SUDHL5 (cell line): Measurements from ENCODE around the genes BRAP and TRAFD1.

- PRO-cap: bidirectional peak, plus-strand start at chr12:111686076, minus-strand start at chr12:111685935
Measured at GRCh38 chr12:111685383-111686194, at the start of gene BRAP. Gene BRAP (minus strand): TSS chr12:111685956.

- PRO-cap: no peak
Measured at GRCh38 chr12:111715280-111715620, 29.4 kb downstream of the ACAD10 start.

- PRO-cap: bidirectional peak, plus-strand start at chr12:111761459, minus-strand start at chr12:111761256
Measured at GRCh38 chr12:111761108-111761665, 5.5 kb upstream of the ALDH2 start.

DNA sequence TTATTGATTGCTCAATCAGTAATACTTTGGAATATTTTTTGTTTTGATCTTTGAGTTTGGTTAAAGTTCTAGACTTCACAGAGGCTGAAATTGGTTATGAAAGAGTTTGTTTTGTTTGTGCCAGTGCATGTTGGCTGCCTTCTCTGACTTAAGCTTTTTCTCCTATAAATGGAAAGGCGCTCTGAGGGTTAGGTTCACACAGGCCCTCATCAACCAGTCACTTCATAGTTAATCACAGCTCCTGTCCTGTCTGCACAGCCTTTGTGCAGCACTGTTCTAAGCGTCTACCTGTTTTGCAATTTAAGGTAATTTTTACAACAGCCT, 973 bp downstream of the ALDH2 start:
- PRO-cap: no peak

GRCh38 chr12:111840637-111841782, 1.0 kb upstream of the MAPKAPK5 start:
- PRO-cap: no peak

DNA sequence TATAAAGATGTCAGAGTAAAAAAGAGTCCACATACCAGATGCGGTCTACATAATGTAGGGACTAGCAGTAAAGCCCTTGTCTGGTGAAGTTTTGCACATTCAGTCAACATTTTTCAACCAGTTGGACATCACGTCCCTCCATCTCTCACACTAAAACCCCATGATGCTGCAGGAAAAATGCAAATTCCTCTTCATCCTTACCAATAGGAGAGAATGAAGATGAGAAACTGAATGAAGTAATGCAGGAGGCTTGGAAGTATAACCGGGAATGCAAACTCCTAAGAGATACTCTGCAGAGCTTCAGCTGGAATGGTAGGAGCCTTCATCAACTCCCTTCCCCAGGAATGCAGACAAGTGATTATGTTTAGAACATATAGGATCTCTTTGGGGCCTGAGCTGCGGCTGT, 47.8 kb downstream of the MAPKAPK5 start:
- PRO-cap: no peak

DNA sequence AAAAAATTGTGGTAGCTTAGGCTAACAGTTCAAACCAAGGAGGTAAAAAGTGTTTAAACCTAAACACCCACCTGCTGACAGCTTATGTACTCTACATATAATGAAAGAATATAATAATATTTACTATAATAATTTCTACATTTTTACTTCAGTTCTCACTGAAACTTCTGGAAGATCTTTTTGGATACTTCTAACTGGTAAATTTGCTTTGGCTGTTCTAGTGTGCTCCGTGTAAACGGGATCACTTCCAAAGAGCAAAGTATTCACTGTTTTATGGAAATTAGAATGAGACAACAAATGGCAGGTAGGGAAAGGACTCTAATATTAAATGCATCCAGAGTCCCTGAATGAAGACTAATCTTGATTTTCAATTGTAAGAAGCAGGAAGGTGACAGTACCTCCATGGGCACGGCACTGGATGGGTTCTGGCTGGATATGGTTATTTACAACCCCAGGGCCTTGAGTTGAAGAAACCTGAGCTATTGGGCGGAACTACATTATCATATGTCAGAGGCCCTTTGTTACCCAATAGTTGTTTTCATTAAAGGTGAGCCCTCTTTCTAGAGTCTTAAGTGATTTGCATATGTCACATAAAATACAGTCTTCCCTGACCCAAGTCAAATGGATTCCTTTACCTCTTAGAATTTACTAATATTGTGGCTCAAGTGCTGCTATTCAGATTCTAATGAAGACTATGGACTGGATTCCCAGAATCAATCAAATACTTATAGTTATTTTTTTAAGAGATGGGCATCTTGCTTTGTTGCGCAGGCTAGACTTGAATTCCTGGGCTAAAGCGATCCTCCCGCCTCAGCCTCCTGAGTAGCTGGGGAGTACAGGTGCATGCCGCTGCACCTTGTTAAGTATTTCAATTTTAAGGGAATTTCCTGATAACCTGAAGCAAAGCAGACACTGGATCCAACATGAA, 10.7 kb downstream of the ERP29 start:
- PRO-cap: no peak

DNA sequence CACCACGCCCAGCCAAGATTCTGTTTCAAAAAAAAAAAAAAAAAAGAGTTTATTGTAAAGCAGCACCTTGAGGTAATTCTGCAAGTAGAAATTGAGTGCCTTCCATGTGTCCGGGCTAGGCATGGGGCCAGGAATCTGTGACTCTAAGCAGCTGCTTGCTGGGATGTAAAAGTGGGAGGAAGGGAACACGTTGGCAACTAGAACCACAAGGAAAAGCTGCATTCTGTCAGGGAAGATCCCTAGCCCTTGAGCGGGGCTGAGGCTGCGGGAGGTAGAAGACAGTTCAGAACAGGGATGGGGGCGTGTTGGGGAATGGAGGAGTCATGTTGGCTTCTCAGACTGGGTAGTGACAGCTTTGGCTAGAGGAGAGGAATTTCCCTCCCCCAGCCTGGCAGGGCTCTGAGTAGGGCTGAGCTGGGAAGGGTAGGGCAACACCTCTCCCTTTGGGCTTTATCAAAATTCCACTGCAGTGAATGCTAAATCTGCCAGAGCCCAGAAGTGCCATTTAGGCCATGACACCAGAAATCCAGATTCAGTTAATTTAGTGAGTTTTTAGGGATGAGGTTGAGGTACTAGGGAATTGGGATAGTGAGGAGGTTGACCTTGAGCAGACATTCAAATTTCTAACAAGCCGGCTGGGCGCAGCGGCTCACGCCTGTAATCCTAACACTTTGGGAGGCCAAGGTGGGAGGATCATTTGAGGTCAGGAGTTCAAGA, 3.4 kb upstream of the TRAFD1 start:
- PRO-cap: no peak

GRCh38 chr12:112125017-112126315, at the start of gene TRAFD1:
Gene TRAFD1 (plus strand): TSS chr12:112125560.
- PRO-cap: bidirectional peak, plus-strand start at chr12:112125560, minus-strand start at chr12:112125093

- PRO-cap: no peak
Measured at GRCh38 chr12:112249891-112250548, 124.7 kb downstream of the TRAFD1 start.

GRCh38 chr12:112420669-112421276, 2.0 kb downstream of the PTPN11 start:
- PRO-cap: no peak

GRCh38 chr12:112972207-112972838, 6.0 kb upstream of the OAS2 start:
- PRO-cap: no peak

GRCh38 chr12:113114405-113114715, 21.2 kb downstream of the RASAL1 start:
- PRO-cap: no peak

- PRO-cap: no peak
Measured at GRCh38 chr12:113158106-113158632, 8.6 kb downstream of the CFAP73 start.

DNA sequence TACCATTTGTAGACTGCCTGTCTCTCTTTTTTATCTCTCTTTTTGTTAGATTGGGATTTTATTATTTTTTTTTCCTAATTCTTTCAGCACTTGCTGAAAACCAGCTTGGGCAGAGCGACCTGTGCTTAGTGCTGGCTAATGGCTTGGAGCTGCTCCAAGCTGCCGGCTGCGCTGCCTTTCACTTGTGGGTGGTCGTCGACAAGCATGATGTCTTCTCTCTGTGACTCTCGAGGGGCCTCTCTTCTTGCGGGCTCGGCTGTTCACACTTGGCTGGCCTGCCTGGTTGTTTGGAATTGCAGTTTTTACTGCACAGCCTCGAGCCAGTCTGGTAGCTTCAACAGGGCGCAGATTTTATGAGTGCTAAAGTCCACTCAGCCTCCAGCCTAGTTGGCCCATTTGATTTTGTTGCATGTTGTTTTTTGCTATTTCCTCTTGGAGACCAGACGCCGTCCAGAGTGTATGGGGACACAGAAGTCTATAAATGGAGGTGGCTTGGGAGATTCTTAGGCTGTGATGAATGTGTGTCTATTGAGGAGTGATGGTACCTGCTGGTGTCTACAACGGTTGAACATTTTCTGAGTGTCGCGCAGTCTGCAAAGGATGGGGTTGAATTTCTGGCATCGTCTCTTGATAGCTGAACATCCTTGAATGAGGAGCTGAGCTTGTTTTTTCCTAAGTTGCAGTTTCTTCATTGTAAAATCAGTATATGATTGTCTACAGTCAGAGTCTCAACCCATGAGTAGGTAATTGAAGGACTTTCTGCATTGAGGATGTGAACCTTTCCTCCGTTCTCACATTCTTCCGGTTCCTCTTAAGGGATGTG, 18.7 kb downstream of the TPCN1 start:
- PRO-cap: no peak

DNA sequence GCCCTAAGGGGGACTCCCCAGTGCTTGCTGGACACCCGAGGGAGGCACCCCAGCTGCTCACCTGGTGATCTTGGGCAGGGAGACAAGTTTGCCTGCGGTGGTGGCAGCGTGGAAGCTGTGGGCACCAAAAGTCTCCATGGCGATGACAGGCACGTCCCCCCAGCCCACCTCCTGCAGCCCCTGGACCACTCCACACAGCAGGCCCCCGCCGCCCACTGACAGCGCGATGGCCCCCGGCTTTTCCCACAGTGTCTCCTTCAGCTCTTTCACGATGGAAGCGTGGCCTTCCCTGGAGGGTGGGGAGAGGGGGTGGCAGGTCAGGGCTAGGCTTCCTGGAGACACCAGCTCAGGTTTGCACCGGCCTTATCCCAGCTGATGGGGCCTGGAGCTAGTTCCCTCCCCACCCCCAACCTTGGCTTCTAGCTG, 6.6 kb downstream of the SDS start:
- PRO-cap: no peak

DNA sequence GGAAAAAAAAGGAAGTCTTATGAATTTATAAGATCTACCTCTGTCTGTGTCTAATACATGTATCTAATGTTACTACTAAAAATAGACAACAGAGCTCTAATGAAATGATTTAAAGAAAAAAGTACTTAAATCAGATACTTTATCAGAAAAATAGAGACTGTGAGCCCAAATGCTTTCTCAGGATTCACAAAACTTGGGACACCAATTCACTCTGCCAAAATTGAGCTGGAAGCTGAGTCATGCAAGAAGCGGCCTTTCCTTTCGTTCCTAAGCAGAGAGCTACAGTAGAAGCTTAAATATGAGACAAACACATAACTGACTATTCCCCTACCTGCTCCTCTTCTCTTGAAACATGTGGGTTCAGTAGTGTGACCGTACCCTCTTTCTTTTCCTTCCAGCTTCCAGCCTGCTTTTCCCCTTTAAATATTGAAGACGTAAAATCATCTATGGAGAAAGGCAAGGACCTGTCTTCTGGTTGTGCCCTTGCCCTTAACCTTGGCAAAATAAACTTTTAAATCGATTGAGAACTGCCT, 4.2 kb upstream of the SDS start:
- PRO-cap: no peak

DNA sequence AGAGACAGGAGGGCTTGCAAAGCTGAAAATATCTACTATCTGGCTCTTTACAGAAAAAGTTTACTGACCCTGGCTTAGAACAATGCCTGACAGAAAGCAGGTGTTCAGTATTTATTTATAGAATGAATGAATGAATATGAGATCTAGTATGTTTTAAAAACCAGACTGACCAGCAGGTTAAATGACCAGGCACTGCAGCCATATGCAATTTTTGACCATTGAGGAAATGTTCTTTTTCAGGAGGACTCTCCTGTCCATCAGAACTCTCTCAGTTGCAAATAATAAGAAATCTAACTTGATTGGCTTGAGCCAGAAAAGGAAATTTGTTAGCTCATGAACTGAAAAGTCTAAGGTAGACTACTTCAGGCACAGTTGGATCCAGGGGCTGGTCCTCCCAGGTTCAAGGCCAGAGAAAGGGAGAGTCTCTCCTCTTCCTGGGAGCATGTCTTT, 35.5 kb upstream of the LHX5 start:
- PRO-cap: no peak

DNA sequence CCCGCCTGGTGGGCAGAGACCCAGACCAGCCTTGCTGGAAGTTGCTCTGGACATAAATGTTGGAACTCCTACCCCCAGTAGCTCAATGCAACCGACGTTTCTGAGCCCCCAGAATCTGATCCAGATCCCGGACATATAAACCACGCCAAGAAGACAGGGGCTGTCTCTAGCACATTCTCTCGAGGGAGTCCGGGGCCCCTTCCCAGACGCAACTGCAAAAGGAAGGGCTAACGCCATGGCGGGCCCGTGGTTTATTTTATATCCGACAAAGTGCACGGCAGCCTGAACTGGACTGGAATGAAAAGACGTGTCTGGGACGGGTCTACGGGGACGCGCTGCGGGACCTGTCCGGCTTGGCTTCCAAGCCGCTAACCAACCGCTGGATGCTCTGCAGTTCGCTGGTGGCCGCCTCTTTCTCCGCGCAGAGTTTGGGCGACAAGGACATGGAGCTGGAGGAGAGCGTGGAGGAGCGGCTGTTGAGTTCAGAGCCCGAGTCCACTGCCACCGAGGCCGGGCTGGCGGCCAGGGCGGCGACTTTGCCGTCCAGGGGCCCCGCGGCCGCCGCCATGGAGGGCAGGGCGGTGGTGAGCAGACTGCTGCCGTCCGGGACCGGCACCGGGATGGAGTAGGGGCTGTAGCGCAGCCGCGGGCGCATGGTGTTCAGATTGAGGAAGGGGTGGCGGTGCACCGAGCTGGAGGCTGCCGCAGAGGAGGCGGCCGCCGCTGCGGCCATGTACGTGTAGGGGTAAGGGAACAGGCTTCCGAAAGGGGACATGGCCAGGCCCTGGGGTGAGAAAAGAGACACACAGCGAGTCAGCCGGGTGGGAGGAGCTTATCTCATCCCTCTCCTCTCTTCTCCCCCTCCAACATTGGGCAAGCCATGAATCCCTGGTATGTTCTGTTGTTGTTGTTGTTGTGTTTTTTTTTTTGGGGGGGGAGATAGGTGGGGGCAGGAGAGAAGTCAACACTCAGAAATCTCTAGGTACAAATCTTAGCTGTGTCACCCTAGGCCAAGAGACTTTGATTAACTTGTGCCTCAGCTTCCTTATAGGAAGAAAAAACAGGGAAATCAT, 12.1 kb downstream of the TBX3 start:
- PRO-cap: no peak

DNA sequence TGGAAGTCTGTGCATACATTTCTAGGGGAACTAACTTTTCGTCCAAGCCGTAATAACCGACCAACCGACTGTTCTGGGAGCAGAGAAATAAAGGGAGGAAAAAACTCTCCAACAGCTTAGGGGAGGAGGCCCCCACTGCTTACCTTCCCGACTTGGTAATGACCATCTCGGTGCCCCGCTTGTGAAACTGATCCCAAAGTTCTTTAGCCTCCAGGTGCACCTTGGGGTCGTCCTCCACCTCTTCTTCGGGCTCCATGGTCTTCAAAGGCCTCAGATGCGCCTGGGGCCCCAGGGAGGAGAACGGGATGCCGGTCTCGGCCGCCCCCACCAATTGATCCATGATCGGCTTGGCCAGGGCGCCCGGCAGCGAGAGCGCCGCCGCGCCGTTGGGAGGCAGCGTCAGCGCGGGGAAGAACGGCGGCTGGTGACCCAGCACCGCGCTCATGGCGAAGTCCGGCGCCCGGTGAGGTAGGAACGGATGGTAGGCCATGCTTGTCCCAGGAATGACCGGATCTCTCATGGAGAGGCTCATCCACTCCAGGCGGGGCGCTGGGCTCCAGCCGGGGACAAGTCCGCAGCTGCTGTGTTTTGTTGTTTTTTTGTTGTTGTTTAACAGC, 1.2 kb downstream of the TBX3 start:
- PRO-cap: no peak